CMK (cell line): ENCODE measurements around the gene PGPEP1.

- RRBS, result no CpG with 5 or more reads among the region's 37 CpGs
Measured at GRCh38 chr19:18123692-18124434, 26.3 kb downstream of the MAST3 start.

GRCh38 chr19:18134258-18135171 is 18.4 kb upstream of the PIK3R2 start:
- RRBS, result 96% methylated on average over 4 of the region's 29 CpGs

- RRBS, result no CpG with 5 or more reads among the region's 18 CpGs
Measured at GRCh38 chr19:18204972-18205471, 1.2 kb upstream of the RAB3A start.

GRCh38 chr19:18205472-18206314 is 1.9 kb upstream of the RAB3A start:
- RRBS, result no CpG with 5 or more reads among the region's 31 CpGs

GRCh38 chr19:18284628-18285414 is 3.4 kb upstream of the JUND start:
- RRBS, result no CpG with 5 or more reads among the region's 13 CpGs

DNA sequence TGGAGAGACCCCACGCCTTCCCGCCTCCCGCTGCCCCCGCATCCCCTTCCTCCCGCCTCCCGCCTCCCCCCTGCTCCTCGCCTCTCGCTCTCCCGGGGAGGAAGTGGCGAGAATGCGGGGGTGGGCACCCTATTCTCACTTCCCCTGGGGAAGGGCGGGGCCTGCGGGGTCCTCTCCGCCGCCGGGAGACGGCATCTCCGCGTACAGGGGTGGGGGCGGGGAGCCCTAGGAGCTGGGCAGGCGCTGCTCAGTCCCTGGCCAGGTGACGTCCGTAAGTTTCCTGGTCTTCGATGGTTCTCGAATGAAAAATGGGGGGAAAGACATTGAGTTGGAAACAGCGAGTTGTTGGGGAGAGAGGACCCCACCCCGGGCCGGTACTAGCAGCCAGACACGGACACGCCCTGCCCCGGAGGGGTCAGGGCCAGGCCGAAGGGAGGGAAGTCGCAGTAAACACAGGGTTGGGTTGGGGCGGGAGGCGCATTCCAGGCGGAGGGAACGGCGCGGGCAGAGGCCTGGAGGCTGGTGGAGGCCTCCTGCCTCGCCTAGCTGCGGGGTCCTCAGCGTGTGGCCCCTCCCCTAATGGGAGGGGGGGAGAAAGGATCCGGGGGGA is 10.3 kb upstream of the JUND start:
- RRBS, result 3% methylated on average over 12 of the region's 43 CpGs

GRCh38 chr19:18292436-18293342 is 11.3 kb upstream of the JUND start:
- RRBS, result under 1% methylated on average over 6 of the region's 46 CpGs

DNA sequence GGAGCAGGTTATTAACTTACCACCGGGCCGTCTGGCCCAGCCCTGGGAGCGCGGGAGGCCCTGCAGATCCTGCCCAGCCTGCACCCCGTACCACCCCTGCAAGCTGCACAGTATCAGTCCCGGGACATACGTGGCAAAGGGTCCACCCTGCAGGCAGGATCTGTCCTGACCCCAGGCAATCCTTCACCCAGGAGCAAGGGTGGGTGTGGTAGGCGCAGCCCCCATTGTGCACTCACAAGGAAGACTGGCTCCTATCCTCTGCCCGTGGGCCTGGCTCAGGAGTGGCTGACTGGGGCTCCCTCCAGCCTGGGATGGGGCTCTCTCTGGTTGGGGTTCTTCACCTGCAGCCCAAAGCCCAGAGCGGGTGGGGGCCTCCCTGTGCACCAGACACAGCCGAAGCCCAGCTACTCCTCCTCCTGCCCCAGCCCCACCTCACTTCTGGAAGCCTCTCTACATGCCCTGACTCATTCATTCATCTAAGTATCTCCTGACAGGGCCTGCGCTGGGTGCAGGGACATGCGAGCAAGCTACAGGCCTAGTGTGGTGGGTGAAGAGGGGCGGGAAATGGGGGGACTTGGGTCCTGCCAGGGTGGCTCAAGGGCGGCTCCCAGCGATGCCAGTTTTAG is 12.9 kb downstream of the LSM4 start:
- RRBS, result 95% methylated on average over 6 of the region's 16 CpGs

DNA sequence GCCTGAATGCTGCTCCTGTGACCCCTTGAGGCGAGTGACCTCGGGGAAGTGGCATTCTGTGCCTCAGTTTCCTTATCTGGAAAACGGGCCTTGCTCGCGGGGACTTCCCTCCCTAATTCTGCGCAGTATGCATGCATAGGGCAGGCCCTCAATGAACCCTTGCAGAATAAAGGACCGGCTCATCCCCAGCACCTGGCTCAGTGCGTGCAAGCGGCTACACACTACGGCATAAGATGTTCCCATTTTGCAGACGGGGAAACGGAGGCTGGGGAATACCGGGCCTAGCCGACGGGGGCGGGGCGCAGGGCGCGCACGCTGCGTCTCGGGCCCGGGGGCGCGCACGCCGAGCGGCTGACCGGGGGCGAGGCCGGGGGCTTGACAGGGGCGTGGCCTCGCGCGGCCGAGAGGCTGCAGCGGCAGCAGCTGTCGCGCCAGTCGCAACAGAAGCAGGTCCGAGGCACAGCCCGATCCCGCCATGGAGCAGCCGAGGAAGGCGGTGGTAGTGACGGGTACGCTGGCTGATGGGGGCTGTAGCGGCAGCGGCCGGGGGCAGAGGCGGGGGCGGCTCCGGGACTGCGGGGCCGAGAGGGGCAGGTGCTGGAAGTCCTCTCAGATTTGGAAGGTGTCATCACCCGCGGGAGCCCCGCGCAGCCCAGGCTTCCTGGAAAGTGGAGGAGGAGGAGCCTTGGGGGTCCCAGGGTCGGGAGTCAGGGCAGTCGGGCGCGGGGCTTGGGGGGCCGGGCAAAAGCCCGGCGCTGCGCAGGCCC is at the start of gene PGPEP1:
Gene PGPEP1, plus strand, starts transcription at position 392 of the 767 bp plus-strand sequence.
- RRBS, result 1% methylated on average over 15 of the region's 67 CpGs

DNA sequence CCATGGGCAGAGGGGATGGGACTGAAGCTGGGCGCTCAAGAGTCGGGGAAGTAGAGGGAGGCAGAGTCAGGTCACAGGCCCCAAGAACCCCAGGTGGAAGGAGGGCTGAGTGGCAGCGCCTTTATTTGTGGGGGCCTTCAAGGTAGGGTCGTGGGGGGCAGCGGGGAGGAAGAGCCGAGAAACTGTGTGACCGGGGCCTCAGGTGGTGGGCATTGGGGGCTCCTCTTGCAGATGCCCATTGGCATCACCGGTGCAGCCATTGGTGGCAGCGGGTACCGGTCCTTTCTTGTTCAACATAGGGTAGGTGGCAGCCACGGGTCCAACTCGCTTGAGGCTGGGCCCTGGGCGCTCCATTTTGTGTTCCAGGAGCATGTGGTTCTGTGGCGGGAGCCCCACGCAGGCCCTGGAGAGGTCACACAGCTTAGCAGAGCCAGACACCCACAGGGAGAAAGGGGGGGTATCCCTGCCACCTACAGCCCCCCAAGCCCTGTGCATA is 3.2 kb downstream of the ISYNA1 start:
- RRBS, result 98% methylated on average over 2 of the region's 15 CpGs

GRCh38 chr19:18508434-18509031 is 13.3 kb downstream of the ELL start:
- RRBS, result no CpG with 5 or more reads among the region's 7 CpGs

GRCh38 chr19:18558273-18559044 is 789 bp downstream of the KXD1 start:
- RRBS, result no CpG with 5 or more reads among the region's 13 CpGs

DNA sequence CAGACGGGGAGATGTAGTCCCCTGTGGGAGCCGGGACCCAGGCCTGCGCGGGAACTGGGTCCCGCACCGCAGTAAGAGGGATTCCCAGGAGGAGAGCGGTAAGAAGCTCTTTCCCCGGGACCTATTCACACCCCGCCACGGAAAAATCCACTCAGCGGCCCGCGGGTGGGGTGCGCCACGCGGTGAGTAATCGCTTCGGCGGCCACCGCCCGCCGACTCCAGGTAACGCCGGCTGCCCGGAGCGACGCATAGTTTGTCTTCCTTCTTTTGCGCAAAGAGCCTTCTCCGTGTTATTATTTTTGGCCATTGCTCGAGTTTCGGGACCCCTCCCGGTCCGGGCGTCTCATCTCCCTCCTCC is 934 bp upstream of the CRLF1 start:
- RRBS, result 68% methylated on average over 14 of the region's 34 CpGs

GRCh38 chr19:18762385-18763268 is 28.5 kb downstream of the COMP start:
- RRBS, result 50% methylated on average over 1 of the region's 29 CpGs

- RRBS, result no CpG with 5 or more reads among the region's 14 CpGs
Measured at GRCh38 chr19:18900695-18901309, 4.8 kb upstream of the CERS1 start.

DNA sequence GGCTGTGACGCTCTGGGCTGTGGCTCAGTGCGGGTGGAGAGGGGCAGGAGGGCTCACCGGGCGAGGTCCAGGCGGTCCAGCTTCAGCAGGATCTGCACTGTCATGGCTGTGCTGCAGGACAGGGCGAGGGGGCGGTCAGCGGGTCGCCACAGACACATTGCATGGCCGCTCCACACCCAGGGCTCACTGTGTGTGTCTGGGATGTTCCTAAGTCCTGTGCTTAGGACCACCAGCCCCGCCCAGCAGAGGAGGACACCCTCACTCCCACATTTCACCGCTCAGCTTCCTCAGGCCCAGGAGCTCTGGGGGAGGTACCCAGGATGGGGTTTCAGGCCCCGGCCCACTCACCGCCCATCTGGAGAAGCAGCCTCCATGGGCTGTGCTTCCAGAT is 9.6 kb upstream of the CERS1 start:
- RRBS, result 100% methylated on average over 2 of the region's 14 CpGs

DNA sequence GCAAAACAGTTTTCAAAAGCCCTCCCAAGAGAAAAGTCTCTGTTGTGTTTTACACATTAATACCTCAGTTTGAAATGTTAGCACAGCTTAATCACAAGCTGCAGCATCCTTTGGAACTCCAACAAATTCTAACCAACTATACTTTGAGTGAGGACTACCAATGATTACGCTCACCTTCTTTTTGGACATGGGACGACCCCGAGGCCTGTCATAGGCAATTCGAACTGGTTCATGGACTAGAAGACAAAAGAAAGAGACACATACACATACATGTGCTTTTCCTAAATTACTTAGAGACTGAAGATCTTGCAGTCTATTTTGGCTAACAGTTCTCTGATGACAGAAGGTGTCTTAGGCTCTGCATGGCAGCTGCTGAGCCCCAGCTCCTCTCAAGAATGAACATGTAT is 31.9 kb downstream of the SUGP2 start:
- RRBS, result no CpG with 5 or more reads among the region's 4 CpGs

GRCh38 chr19:19100682-19101266 is 37.0 kb downstream of the SLC25A42 start:
- RRBS, result no CpG with 5 or more reads among the region's 11 CpGs

GRCh38 chr19:19224624-19225654 is 13.2 kb downstream of the NCAN start:
- RRBS, result 41% methylated on average over 19 of the region's 68 CpGs

GRCh38 chr19:19346597-19347176 is 26.1 kb downstream of the MAU2 start:
- RRBS, result no CpG with 5 or more reads among the region's 7 CpGs